Measurements from ENCODE around the genes NRG2, PCDHA1, PCDHA2, PCDHA6 and PCDHB9.

DNA sequence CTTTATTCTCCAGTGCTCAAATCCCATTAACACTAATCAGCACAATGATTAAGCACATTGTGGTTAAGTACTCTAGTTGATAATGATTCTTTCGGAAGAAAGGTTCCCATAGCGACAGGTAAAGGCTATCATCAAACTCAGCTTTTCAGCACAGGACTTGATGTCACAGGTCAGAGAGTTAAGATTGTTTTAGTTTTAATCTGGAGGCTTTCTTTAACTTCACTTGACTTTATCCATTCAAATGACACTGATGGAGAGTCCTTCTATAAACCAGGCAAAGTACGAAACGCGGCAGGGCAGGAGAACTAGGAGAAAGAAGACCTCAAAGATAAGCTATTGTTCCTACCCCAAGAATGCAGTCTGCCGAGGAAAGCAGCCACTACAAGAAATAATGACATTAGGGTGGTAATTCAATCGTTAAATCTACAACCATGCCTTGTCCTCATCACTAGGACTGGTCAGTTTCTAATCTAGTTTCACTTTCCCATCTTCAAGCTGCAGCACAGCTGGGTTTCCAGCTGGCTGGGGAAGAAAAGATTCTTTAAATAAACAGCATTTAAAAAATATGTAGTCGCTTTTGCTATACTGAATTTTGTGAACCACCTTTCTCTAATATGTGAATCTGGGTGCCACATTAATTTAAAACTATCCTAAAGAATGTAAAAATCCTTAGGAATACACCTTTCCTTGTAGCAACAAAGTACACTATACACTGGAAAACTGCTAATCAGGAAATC lies 4.5 kb downstream of the NRG2 start:
- RRBS = no CpG with 5 or more reads among the region's 8 CpGs

- RRBS = under 1% methylated on average over 15 of the region's 81 CpGs
Observed at GRCh38 chr5:140042804-140044032, at the start of gene NRG2. Gene NRG2, minus strand, starts transcription at chr5:140043299.

DNA sequence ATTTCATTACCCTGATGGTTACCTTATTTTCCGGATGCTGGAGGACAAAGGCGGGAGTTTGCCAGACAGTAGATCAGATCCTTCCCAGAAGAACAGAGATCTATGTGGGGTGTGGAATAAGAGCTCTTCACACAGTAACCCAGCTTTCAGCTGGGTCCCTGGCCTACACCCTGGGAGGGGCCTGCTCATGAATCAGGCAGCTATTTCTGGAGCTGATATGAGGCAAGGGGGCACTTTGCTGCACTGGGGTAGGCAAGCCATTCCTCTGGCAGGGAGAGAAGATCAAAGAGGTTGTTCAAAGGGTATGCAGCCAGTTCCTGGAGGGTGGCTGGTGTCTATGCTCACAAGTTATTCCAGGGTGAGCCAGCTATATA lies 48.6 kb downstream of the CYSTM1 start:
- RRBS = no CpG with 5 or more reads among the region's 2 CpGs

- RRBS = no CpG with 5 or more reads among the region's 4 CpGs
Observed at GRCh38 chr5:140261711-140262222, 41.1 kb downstream of the PFDN1 start.

DNA sequence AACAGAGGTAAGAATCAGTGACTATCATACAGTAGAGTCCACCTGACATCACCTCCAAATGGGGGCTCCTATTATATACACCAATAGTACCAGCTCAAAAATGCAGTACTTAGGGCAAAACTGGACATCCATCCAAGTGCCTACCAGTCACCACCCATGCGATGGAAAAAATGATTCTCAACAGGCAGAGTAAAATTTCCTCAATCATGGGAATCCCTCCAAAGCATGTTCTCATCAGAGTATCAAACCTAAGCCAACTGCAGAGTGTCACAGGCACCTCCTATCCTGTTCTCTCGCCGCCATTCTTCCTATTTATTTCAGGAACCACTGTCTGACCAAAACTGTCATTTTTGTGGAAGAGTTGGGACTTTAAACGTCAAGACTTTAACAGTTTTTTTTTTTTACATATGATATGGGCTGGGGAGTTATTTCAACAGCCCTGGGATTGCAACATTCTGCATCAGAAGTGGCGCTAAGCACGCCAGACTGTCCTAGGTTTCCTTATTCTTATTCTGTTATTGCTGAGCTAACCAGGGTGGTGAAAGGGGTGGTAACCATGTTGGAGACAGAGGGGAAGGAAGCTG lies 29.5 kb downstream of the PFDN1 start:
- RRBS = no CpG with 5 or more reads among the region's 6 CpGs

DNA sequence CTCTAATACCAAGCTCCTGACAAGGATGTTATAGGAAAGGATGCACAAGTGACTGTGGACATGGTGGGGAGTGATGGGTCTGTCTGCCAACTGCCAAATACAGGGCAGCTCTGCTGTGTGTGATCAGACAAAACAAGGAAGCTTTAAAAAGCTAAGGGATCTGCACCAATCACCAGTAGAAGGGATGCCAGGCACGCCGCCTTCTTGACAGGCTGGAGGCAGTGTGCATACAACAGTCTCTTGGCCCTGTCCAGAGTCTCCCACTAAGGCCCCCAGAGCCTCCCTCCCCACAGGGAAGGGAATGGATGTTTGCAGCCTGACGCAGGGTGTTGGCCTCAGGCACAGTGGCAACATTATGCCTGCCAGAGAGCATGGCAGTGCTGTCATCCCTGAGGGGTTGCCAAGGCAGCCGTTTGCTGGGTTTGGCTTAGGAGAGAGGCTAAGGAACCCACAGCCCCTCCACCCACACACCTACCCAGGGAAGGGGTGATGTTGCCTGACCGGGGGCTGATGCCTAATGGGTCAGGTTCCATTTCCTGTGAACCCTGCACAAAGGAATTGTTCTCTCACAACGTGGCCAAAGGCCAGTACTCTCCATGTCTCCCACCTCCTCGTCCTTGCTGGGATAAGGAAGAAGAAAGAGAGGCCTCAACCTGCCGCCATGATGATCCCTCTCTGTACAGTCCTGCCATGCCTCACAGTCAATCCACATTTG lies 4.8 kb downstream of the HBEGF start:
- RRBS = no CpG with 5 or more reads among the region's 8 CpGs

DNA sequence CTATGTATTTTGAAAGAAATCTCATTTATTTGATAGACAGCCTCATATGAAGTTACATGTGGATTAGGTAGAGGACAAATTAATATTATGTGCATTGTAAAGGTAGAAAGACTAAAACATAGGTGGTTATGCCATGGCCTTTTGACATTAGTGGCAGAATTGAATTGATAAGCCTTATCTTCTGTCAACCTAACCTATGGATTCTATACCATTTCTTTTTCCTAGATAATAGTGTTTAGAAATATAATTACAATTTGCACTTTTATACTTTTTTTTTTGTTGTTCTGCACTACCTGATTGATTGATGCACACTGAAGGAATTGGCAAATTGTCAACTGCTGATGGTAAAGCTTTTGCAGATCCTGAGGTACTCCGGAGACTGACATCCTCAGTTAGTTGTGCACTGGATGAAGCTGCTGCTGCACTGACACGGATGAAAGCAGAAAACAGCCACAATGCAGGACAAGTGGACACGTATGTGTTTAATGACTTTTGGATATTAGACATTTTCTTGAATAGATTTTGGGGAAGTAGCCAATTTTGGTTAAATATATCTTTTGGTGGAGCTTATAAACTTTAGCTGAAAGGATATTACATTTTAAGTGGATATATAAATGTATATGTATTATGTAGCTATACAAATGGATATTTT lies 36.6 kb downstream of the ANKHD1 start:
- RRBS = no CpG with 5 or more reads among the region's 3 CpGs

GRCh38 chr5:140480445-140481238 lies 66.8 kb upstream of the EIF4EBP3 start:
- RRBS = no CpG with 5 or more reads among the region's 3 CpGs

GRCh38 chr5:140551499-140552459 lies 4.3 kb downstream of the EIF4EBP3 start:
- RRBS = no CpG with 5 or more reads among the region's 9 CpGs

- RRBS = no CpG with 5 or more reads among the region's 3 CpGs
Observed at GRCh38 chr5:140602956-140603341, 30.0 kb downstream of the CD14 start.

GRCh38 chr5:140673944-140674591 lies 692 bp upstream of the DND1 start:
- RRBS = no CpG with 5 or more reads among the region's 6 CpGs

DNA sequence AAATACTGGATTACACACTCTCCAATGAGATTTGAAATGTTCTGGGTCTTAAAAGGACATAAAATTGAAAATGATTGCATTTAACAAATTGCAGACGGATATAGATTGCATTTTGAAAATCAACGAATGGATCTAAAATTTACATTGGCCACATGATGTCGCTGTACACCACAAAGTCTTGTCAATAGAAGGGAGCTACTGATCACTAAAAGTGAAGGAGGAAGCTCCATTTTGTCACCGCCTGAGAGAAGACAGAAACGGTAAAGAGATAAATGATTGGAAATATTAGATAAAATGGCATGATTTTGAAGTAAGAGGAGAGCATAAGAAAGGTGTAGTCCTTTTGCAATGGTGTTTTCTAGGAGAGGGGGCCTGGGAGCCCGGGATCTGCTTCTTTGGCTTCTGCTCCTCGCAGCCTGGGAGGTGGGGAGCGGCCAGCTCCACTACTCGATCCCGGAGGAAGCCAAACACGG lies at the start of gene PCDHA1:
Gene PCDHA1 (plus strand): TSS at position 198 of the 473 bp plus-strand sequence.
- RRBS = 12% methylated on average over 2 of the region's 11 CpGs

DNA sequence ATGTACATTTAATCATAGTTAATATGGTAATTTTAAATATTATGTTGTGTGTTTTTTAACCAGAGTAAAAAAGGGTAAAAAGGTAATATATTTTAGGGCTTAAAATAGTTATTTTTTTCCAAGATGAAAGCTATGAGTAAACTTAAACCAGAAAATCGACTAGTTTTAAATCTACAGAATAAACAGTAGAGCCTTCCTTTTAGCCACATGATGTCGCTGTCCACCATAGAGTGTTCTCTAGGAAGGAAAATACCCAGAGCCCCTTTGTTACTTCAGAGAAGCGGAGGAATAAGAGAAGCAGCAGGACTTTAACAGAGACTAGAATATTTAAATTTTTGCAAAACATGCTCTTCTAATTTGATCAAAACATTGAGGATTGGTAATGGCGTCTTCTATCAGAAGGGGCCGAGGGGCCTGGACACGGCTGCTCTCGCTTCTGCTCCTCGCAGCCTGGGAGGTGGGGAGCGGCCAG lies at the start of gene PCDHA2:
Gene PCDHA2 (plus strand): TSS at position 270 of the 472 bp plus-strand sequence.
- RRBS = no CpG with 5 or more reads among the region's 9 CpGs

DNA sequence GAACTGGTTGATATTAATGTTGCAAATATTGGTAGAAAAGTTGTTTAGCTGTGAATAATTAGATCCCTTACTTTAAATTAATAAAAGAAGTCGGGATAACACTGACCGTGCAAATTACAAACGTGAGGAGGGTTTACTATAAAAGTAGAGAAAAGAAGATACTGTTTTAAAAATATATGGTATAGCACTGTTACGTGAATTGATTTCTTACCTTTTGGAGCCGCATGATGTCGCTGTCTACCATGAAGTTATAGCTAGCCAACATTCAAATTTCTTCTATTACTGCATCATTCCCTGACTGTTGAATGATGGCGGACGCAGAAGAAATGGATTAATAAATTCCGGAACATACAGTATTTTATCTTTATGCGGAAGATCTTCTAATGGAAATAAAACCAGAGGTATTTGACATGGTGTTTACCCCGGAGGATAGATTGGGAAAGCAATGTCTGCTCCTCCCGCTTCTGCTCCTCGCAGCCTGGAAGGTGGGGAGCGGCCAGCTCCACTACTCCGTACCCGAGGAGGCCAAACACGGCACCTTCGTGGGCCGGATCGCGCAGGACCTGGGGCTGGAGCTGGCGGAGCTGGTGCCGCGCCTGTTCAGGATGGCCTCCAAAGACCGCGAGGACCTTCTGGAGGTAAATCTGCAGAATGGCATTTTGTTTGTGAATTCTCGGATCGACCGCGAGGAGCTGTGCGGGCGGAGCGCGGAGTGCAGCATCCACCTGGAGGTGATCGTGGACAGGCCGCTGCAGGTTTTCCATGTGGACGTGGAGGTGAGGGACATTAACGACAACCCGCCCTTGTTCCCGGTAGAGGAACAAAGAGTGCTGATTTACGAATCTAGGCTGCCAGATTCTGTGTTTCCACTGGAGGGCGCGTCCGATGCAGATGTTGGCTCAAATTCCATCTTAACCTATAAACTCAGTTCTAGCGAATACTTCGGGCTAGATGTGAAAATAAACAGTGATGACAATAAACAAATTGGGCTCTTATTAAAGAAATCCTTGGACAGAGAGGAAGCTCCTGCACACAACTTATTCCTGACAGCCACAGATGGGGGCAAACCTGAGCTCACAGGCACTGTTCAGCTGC lies at the start of gene PCDHA6:
Gene PCDHA6 (plus strand): TSS at position 279 of the 1,095 bp plus-strand sequence.
- RRBS = 38% methylated on average over 3 of the region's 46 CpGs

- RRBS = no CpG with 5 or more reads among the region's 12 CpGs
Observed at GRCh38 chr5:141001165-141001829, 35.0 kb downstream of the PCDHAC2 start.

DNA sequence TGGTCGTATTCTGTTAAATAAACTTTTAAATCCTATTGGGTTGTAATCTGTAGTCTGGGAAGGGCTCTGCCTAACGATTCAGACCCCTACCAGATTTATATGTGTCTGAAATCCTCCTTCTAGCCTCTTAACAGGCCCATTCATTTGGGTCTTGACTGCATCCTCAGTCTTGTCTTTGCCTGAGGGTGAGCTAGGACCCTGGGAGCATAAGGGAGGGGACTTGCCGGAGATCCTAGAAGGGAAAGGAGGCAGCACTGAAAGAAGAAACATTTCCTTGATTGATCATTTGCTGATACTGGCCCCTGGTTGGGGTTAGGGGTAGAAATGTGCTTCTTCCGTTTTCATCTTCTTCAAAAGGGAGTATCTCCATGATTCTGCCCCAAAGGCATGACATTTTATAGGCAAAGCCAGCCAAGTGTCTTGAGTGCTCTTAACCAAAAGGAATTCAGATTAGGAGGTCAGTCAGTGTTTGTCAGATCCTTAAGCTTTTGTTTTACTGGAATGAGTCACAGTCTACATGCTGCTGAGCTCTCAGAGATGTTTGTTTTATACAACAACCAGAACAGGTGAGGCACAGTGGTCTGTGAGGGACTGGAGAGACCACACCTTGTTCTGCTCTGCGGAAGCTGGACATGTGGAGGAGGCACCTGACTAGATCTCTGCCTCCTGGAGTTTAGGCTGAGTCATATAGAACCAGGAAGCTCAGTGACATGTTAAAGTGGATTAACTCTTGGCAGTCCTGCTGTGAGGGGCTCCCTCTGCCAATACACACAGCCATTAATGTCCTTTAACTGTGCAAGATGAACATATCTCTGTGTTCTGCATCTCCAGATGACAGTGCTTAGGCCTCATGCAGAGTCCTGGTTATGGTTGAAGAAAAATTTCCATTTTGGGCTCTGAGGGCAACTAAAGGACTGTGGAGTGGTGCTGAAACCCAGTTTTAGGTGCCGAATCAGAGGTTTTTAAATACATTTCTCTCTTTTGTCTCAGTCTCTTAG lies 37.8 kb downstream of the PCDHAC2 start:
- RRBS = no CpG with 5 or more reads among the region's 6 CpGs

DNA sequence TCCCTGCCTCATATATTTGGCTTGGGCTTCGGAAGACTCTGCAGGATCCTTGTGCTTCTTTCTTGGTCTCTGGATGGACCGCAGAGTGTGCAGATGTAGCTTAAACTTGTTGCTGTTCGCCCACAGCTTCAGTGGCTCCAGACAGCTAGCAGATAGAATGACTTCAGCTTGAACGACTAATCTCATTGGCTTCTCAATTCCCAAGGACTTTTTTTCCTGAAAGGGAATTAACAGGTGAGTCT lies 298 bp upstream of the PCDHB1 start:
- RRBS = no CpG with 5 or more reads among the region's 4 CpGs

GRCh38 chr5:141186486-141187575 lies at the start of gene PCDHB9:
Gene PCDHB9, plus strand, starts transcription at chr5:141187161.
- RRBS = no CpG with 5 or more reads among the region's 13 CpGs

- RRBS = no CpG with 5 or more reads among the region's 13 CpGs
Observed at GRCh38 chr5:141209443-141210082, 1.0 kb downstream of the PCDHB12 start.

All from AG08470 (cell line).